ENCODE measurements around the gene PRKAB1.

GRCh38 chr12:119149575-119149910, 29.2 kb upstream of the HSPB8 start:
- PRO-cap, result no peak

- PRO-cap, result no peak
Observed at GRCh38 chr12:119175841-119176912, 2.6 kb upstream of the HSPB8 start.

- PRO-cap, result no peak
Observed at GRCh38 chr12:119353382-119353721, 18.8 kb downstream of the CCDC60 start.

DNA sequence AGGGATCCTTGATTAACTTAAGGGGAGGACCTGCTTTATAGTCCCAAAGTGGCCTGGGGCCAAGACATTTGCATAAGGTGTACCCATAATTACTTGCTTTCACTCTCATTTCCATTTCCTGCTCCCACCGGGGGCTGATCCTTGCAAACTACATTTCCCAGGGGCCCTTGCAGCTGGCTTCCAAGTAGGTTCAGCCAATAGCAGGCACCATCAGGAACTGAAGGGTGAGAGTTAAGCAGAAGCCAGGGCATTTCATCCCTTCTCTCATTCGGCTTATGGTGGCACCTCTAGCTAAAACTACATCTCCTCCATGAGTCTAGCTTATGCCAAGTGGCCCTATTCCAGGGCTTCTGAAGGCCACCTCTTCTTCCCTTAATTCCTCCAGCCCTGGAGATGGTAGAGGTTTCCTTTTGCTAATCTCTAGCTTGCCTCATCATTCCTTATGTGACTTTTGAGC, 88.8 kb downstream of the CCDC60 start:
- PRO-cap, result bidirectional peak, plus-strand start at position 267 of the sequence, minus-strand start at position 219 of the sequence

GRCh38 chr12:119594740-119595400, 1.3 kb downstream of the TMEM233 start:
- PRO-cap, result unidirectional peak, minus-strand start at chr12:119594963

DNA sequence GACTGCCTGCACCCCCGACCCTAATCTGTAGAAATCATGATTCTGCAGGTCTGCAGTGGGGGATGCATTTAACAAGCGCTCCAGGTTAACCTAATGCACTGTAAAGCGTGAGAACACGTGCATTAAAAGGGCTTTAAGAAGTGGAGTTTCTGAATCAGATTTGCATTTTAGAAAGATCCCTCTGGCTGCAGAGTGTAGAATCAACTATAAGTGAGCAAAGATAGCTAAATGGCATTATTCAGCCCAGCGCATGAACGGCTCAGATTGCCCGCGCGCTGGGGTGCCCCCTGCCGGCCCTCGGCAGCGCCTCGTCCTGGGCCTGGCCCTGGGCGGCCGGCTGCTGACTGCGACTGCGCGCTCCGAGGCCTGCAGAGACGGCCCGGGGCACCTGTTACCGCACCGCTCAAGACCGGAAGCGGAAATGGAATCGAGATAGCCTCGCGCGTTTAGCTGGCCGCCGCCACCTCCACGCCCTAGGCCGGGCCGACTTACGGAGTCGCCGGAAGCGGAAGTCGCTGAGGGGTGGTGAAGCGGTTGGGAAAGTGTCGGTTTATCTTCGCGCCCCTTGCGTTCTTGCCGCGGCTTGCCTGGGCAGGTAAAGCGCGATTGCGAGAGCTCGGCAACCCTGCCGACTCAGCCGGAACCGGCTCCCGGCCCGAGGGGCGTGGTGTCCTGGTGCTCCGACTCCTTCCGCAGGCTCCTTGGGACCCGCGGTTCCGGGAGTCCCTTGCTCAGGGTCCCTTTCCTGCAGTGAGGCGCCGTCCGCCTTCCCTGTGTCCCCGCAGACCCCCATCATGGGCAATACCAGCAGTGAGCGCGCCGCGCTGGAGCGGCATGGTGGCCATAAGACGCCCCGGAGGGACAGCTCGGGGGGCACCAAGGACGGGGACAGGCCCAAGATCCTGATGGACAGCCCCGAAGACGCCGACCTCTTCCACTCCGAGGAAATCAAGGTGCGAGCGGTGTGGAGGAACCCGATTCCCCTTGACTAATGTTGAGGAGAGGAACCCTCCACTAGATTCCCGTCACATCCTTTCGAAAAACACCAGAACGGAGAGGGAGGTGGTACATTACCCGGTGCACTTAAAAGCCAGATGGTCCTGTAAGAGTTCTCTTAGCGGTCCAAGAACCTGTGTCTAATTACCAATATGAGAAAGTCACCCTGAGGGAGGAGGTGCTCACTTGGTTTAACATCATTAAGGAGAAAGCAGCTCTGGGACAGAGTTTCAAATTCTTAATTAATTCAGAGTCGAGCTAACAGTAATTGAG, at the start of gene PRKAB1:
PRKAB1 (plus strand) TSS at position 683 of the 1,269 bp plus-strand sequence.
- PRO-cap, result bidirectional peak, plus-strand start at position 515 of the sequence, minus-strand start at position 422 of the sequence; bidirectional peak, plus-strand start at position 1,068 of the sequence, minus-strand start at position 803 of the sequence

- PRO-cap, result no peak
Observed at GRCh38 chr12:119803928-119804929, 72.9 kb downstream of the CIT start.

DNA sequence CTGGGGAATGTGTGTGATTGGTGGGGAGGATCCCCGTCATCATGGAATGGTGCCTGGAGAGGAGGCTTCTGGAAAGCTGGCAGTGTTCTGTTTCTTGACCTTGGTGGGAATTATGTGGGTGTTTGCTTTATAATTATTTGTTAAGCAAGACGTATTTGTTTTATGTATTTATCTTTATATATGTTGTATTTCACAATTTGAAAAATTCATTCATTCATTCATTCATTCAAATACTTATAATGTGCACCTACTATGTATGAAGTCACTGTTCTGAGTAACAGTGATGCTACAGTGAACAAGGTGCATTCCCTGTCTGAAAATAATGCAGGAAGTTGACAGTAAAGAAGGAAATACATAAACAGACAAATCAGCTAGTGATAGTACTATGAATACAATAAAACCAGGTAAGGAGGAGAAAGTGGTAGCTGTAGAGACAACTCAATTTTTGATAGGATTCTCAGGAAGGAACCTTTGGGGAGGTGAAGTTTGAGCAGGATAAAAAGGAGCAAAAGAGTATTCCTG, 17.2 kb downstream of the BICDL1 start:
- PRO-cap, result no peak

DNA sequence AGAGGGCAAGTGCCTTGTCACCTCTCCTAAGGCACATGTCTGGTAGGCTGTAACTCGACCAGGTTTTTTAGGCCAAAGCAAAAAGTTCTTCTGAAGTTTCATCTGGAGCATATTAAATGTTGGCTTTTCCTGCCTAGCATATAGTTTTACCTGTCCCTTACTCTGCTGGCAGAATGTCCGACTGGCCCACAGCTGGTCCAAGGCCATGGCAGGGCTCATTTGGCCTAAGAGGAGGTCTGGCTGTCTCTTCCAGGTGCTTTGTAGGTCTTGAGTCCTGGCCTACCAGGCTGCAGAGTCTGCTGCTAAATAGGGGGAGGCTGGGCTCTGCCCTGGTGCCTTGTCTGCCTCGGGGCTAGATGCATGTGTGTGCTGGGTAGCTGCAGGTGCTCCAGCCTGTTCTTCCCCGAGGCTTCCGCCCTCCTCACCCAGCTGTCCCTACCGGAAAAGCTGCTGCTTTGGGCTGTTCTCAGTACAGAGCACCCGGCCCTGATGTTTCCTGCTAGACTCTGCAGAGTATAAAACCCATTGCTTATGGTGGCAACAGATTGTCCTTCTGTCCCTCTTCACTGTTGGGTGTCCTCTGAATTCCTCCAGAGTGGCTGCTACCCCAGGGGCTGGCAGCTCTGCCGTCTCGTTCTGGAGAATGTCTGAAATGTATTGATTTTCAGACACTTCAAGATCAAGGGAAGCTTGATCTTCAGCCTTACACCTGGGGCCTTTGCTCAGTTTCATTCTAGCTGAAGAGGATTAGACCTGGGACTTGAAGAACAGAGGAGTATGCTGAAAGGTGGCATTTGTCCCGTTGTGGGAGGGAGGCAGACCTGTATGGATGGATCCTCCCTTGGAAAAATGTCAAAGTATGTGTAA, 37.7 kb downstream of the RAB35 start:
- PRO-cap, result no peak

DNA sequence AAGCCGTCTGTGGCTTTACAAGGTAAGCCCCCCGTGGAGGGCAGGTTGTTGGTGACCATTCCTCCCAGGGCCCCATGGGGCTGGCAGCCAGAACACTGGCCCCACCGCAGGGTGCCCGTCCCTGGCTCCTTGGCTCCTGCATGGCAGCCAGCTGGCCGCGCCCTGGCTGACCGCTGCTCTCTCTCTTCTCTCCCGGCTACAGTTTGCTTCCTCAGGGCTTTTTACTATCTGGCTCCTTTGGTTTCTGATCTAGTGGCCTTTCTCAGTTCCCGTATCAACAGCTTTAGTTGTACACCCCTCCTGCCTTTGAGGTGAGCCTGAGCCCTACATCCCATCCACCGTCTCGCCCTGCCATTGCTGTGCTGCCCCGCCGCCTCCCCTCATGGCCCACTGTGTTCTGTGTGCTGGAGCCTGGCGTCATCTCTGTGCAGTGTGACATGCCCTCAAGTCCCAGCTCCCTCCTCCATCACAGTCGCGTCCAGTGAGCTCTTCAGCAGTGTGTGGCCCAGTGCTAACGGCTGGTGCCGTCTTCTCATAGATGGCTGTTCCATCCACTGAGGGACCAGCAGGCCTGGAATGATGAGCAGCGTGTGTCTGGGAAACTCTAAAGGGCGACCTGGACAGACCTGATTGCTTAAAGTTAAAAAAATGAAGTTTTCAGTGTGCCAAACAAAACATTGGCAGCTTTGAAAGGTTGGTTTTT, 25.7 kb downstream of the RAB35 start:
- PRO-cap, result no peak

- PRO-cap, result no peak
Observed at GRCh38 chr12:120117805-120118126, 1.2 kb upstream of the RAB35 start.

GRCh38 chr12:120131109-120131553, 14.6 kb upstream of the RAB35 start:
- PRO-cap, result no peak

- PRO-cap, result no peak
Observed at GRCh38 chr12:120153192-120153879, 36.8 kb upstream of the RAB35 start.

GRCh38 chr12:120196787-120197810, 2.6 kb upstream of the GCN1 start:
- PRO-cap, result no peak

- PRO-cap, result no peak
Observed at GRCh38 chr12:120223716-120225197, 23.3 kb upstream of the RPLP0 start.

GRCh38 chr12:120225685-120226818, 25.1 kb upstream of the RPLP0 start:
- PRO-cap, result no peak

DNA sequence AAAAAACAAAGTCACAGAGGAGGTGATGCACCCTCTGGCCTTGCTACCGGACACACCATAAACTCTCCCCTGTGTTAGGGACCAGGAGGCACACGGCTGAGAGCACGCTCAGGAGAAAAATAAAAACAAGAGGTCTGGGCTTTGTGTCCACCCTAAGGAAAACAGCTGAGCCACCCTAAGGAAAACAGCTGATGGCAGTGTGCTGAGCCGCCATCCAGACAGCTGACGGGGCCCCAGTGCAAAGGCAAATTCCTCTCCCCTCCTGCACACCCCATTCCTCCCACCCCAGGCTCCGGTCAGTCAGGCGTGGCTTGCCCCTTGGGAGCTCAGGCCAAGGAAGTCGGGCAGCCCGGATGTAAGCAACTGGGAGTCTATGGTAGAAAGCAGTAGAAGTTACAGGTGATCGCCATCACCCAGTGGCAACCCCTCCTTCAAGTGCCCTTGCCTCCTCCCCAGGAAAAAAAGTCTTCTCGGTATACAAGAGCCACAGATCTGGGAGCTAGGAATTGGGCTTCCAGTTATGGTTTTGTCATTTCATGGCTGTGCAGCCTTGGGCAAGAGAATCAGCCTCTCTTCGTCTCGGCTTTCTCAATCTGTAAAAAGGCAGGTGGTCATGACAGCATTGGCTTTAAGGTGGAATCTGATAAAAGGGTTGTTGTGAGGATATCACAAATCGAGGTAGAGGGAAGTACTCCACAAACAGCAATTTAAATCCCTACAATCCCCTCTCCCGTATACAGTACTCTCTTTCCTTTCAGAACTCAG, 2.3 kb downstream of the PXN start:
- PRO-cap, result no peak

GRCh38 chr12:120529662-120530326, 836 bp upstream of the COQ5 start:
- PRO-cap, result no peak

GRCh38 chr12:120599030-120599585, 17.9 kb upstream of the POP5 start:
- PRO-cap, result no peak

- PRO-cap, result no peak
Observed at GRCh38 chr12:120696145-120697223, 9.5 kb downstream of the MLEC start.